Fibroblast of the aortic adventitia (primary cell): ENCODE measurements around a stretch of chr3.

DNA sequence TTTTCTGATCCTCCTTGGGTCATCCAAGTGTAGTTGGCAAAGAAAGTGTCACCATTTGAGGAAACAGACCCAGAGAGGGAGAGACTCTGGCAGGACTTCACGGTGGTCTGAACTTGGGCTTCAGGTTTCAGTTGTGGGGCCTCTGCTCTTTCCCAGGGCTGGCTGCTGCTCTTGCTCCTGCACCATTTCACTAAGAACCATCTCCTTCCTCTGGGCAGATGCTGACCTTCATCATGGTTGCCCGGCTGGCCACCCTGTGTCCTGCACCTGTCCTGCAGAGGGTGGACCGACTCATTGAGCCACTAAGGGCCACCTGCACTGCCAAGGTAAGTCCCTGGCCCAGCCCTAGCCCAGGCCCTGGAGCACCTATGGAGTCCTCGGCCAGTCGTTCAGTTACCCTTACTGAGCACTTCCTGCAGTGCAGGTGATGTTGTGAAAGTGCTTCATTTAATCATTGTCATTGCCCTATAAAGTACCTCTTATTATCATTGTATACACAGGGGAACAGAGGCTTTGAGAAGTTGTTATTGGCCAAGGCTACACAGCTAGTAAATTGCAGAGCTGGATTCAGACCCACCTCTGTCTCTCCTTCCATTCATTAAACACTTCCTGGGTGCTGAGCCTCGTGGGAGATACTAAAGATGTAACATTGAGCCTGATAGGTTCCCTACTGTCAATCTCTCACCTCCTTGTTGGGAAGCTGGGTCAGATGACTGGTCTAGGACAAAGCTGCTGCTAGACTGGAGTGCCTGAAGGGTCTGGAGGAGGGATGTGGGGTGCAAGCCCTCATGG, 9.9 kb downstream of the RPL32 start:
- CAGE, long polyA plus RNA = no peak

GRCh38 chr3:12909193-12909895, 68.0 kb upstream of the RPL32 start:
- CAGE, long polyA plus RNA = no peak

GRCh38 chr3:12916305-12916778, 75.0 kb upstream of the RPL32 start:
- CAGE, long polyA plus RNA = no peak

GRCh38 chr3:12924555-12924924, 83.2 kb upstream of the RPL32 start:
- CAGE, long polyA plus RNA = no peak

GRCh38 chr3:12966284-12967537, 106.5 kb downstream of the IQSEC1 start:
- CAGE, long polyA plus RNA = no peak

DNA sequence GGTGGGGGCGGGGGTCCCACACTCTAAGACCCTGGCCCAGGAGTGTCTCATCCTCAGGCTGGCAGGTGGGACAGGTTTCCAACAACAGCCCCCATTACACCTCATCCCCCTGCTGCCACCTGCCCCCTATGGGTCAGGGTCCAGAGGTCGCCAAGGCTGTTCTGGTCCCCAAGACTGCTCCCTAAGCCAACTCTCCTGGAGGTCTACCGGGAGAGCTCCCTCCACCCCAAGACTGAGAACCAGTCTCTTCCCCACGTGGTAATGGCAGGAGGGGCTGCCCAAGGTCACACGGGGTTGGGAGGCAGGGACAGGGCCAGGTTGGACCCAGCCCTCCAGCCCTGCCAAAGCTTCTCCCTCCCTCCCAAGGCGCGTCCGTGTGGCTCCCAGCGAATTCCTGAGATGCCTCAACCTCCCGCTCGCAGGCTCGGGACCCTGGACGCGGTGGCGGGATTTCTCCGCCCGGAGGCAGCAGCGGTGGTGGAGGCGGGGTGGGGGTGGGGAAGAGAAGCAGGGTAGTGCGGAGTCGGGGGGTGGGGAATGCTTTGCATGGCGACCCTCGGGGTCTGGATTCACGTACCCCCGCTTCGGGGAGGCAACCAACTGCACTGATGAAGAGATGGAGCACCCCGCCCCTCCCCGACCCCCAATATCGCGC, 80.1 kb downstream of the IQSEC1 start:
- CAGE, long polyA plus RNA = no peak

DNA sequence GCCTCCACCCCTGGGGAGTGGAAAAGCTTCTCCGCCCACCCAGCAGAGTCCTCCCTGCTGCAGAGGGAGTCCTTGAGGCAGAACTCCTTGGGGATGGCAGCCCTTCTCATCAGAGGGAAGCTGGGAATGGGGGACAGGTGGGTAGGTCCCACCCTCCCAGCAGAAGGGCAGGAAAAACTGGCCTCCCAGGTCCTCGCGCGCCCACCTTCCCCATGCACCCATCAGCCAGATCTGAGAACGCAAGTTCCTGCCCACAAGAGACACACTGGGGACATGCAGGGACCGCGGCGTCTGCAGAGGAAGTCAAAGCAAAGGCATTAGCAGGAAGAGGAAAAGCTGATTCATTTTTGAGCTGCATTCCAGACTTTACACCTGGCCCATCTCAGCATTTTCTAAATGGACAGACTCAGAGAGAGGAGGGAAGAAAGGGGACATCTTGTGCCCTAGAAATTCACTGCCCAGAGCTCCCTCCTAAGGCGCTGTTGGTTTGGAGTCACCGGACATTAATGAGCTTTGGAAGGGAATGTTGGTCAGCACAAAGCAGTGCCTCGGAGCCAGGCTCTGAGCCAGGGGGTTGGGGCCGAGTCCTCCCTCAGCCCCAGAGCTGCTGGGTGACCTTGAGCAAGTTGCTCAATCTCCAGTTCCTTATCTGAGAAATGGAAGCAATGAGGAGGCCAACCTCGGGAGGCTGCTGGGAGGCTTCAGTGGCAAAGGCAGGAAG, 150.3 kb upstream of the IQSEC1 start:
- CAGE, long polyA plus RNA = no peak

- CAGE, long polyA plus RNA = no peak
These were observed 157.4 kb downstream of the NUP210 start for GRCh38 chr3:13262741-13263109.

DNA sequence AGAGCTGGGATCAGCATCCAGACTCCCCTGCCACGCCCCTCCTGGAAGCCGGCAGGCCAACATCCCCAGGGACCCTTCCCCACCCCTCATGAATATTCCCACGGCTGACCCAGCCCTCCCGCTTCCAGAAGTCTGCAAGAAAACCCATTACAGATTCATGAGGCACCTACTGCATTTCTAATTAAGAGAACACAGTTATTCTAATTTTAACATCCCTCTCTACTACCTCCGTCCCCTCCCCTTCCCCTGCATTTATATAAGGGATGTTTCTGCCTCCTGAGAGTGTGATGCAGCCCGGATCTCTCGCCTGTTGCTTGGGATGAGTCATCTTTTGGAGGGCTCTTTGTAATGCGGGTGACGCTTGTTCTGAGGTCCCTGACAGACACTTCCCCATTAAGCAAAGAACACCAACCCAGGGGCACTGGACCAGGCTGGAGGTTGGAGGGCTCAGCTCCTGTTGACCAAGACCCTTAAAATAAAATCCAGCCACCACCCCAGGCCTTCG, 118.7 kb downstream of the NUP210 start:
- CAGE, long polyA plus RNA = no peak

GRCh38 chr3:13346434-13346962, 73.6 kb downstream of the NUP210 start:
- CAGE, long polyA plus RNA = no peak

GRCh38 chr3:13420557-13420815, 364 bp upstream of the NUP210 start:
- CAGE, long polyA plus RNA = no peak

GRCh38 chr3:13451531-13452382, 28.3 kb upstream of the HDAC11 start:
- CAGE, long polyA plus RNA = no peak

DNA sequence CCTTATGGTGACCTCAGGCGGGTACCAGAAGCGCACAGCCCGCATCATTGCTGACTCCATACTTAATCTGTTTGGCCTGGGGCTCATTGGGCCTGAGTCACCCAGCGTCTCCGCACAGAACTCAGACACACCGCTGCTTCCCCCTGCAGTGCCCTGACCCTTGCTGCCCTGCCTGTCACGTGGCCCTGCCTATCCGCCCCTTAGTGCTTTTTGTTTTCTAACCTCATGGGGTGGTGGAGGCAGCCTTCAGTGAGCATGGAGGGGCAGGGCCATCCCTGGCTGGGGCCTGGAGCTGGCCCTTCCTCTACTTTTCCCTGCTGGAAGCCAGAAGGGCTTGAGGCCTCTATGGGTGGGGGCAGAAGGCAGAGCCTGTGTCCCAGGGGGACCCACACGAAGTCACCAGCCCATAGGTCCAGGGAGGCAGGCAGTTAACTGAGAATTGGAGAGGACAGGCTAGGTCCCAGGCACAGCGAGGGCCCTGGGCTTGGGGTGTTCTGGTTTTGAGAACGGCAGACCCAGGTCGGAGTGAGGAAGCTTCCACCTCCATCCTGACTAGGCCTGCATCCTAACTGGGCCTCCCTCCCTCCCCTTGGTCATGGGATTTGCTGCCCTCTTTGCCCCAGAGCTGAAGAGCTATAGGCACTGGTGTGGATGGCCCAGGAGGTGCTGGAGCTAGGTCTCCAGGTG, 24.6 kb downstream of the HDAC11 start:
- CAGE, long polyA plus RNA = no peak

- CAGE, long polyA plus RNA = no peak
These were observed 11.2 kb upstream of the FBLN2 start for GRCh38 chr3:13537690-13538219.

GRCh38 chr3:13544493-13544692, 4.5 kb upstream of the FBLN2 start:
- CAGE, long polyA plus RNA = no peak

- CAGE, long polyA plus RNA = no peak
These were observed 6.5 kb downstream of the TMEM43 start for GRCh38 chr3:14131313-14131852.

DNA sequence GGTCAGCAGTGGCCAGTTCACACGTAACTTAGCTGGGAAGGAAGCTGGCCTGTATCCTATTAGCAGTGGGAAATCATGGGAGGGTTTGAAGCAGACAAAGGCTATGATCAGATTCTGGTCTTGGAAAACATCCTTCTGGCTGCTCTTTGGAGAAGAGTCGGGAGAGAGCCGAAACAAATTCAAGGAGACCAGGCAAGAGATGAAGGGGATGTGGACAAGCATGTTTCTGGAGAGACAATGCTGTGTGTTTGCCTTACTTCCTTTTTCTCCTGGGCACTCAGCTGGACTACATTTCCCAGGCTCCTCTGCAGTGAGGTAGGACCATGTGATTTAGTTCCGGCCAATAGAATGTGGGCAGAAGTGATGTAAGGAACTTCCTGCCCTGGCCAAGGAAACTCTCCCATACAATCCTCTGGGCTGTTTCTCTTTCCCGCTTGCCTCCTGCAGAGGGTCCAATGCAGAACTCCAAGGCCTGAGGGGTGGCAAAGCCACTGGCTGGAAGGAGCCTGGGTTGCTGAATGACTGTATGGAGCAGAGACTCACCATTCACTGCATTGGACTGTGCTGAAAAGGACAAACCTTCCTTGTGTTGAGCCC, 82.8 kb upstream of the SLC6A6 start:
- CAGE, long polyA plus RNA = no peak

DNA sequence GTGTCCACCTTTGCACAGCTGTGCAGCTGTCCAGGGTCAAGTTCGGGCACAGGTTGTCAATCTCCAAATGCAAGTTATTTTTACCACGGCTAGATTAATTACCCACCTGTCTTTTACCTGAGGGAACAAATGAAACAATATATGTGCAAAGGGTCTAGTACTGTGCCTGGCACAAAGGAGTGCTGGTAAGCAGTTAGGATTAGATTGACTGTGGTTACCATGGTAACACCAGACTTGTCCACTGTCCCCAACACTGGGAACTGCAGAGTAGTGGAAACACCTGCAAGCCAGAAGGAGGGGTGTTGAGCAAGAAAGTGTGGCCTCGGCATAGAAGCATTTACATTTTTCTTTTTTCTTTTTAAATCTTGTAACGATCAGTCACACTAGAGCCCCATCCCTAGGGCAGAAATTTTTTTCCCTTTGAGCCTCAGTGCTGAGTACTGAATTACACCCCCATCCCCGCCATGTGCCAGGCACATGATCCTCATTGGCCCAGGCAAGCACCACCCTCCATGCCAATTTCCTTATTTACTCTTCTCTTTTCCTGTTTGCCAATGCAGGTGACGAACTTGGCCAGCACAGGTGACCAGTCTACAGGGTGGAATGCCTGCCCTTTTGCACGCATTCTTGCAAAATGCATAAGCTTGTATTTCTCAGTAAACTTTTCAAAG, 66.2 kb upstream of the SLC6A6 start:
- CAGE, long polyA plus RNA = no peak

GRCh38 chr3:14377653-14378156, 24.7 kb upstream of the SLC6A6 start:
- CAGE, long polyA plus RNA = no peak

GRCh38 chr3:14402110-14402519, 291 bp upstream of the SLC6A6 start:
- CAGE, long polyA plus RNA = no peak